ENCODE measurements around the gene RAB17.

GRCh38 chr2:237306879-237307331 is 107.1 kb downstream of the COL6A3 start:
- PRO-cap: no peak
- RRBS: no CpG with 5 or more reads among the region's 5 CpGs

DNA sequence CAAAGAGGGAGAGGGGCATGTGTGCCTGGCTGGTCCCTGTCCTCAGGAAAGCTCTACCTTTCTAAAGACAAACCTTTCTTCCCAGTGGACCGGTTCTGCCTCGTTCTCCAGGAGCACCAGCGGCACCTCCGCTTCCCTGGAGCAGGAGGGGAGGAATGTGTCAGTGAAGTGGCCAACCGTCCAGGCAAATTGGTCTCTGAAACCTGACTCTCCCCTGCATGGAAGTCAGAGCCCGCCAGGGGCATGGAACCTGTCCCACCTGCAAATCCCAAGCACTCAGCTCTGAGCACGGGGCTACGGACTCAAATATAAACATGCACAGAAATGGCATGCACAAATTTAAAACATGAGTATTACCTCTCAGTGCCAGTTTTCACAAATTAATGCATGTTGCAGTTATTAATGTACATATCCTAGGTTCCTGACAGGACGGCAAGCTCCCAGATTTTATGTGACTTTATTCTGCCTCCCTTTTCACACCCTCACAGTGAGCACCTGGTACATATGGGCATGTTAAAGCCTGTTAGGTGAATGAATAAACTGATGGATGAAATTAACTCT is 62.8 kb downstream of the COL6A3 start:
- PRO-cap: no peak
- RRBS: no CpG with 5 or more reads among the region's 9 CpGs

DNA sequence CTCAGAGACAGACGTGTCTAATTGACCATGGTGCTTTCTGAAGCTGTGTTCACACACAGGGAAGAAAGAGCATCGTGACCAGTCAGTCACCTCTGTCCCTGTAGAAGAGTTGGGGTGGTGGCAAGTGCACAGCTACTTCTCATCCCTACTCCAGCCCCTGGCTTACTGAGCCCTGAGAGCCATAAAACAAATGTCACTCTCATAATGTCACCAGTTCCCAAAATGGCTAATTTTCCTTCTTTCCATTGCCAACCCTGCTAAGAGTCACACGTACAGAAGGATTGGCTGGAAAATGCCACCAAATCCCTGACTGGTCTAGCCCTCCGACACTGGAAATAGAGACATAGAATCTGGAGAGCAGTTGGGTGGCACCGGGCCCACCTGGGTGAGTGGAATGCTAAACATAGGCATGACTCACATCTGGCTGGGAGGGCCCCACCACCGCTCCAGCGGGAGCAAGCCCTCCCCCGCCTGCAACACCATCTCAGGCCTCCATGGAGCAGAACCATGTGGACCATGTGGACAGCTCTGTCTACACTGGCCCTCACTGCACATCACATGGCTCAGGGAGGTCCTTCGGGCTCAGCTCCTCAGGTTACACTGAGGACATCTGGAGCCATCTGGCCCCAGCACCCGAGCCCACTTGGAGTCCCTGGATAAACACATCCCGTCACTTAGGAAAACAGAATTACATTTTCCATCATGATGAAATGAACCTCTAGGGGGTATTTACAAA is 31.0 kb upstream of the MLPH start:
- PRO-cap: no peak
- RRBS: no CpG with 5 or more reads among the region's 11 CpGs

- PRO-cap: no peak
- RRBS: no CpG with 5 or more reads among the region's 10 CpGs
Observed at GRCh38 chr2:237489311-237490155, 2.5 kb downstream of the MLPH start.

DNA sequence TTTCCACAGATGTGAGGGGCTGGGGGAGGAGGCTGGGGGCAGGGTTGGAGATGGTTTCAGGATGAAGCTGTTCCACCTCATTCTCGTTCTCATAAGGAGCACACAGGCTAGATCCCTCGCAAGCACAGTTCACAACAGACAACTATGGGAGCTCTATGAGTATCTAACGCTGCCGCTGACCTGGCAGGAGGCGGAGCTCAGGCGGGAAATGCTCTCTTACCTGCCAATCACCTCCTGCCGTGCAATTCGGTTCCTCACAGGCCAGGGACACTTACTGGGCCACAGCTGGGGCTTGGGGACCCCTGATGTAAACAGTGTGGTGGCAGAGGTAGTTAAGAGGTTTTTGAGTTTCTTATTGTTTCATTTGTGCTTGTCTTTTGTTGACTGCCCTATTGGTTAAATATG is 9.9 kb downstream of the MLPH start:
- PRO-cap: no peak
- RRBS: no CpG with 5 or more reads among the region's 8 CpGs

DNA sequence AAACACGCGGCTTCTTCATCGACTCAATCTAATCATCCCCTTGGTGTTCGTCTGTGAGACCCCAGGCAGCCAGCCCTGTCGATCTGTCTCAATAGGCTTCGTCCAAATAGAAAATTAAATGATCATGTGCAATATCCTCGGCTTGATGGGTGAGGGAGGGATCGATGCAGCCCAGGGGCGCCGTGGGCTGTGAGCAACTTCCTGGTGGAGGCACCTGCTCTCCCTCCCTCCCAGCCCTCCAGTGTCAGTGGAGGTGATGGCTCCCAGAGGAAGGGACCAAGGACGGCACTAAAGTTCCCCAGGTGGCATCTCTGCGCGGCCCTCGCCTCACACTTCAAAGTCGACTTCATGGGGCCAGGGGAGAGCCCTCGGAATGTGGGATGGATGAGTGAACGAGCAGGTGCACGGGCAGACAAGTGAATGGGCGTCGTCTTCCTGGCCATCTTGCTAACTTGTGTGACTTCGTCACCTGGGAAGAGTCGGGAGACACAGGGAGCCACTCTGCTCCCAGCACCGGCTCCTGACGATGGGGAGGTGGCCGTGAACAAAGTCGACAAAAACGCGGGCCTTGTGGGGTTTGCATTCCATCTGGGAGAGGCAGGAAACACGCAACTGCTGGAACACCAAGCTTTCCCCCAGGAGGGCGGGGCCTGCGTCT is 28.7 kb upstream of the PRLH start:
- PRO-cap: no peak
- RRBS: no CpG with 5 or more reads among the region's 31 CpGs

GRCh38 chr2:237541739-237542278 is 24.6 kb upstream of the PRLH start:
- PRO-cap: no peak
- RRBS: no CpG with 5 or more reads among the region's 9 CpGs

- PRO-cap: no peak
- RRBS: no CpG with 5 or more reads among the region's 8 CpGs
Observed at GRCh38 chr2:237546384-237546935, 19.9 kb upstream of the PRLH start.

- PRO-cap: no peak
- RRBS: no CpG with 5 or more reads among the region's 20 CpGs
Observed at GRCh38 chr2:237566697-237567142, 346 bp downstream of the PRLH start.

- PRO-cap: bidirectional peak, plus-strand start at chr2:237590841, minus-strand start at chr2:237590674
- RRBS: 10% methylated on average over 3 of the region's 17 CpGs
Observed at GRCh38 chr2:237589980-237590895, at the start of gene RAB17. Gene RAB17 (minus strand): TSS chr2:237590734.

DNA sequence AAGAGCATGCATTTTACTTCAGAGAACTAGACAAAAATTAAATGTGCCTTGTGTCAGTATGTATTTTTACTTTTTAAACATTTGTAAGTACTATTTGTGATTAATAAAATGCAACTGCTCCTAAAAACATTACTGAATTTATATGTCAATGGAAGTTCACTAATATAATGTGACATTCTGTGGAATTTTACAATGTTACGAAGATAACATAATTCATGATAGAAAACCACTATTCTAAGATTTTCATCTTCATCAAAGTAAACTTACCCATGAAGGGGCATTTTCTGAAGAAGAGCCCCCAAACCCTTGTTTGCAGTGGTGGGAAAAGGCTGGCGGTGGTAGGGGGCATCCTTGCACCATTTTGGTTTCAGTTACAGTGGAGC is 29.3 kb downstream of the LRRFIP1 start:
- PRO-cap: no peak
- RRBS: no CpG with 5 or more reads among the region's 2 CpGs

GRCh38 chr2:237673089-237674092 is 46.0 kb downstream of the LRRFIP1 start:
- PRO-cap: no peak
- RRBS: no CpG with 5 or more reads among the region's 42 CpGs

- PRO-cap: no peak
- RRBS: no CpG with 5 or more reads among the region's 9 CpGs
Observed at GRCh38 chr2:237677842-237678472, 50.6 kb downstream of the LRRFIP1 start.

GRCh38 chr2:237692659-237693536 is 65.5 kb downstream of the LRRFIP1 start:
- PRO-cap: bidirectional peak, plus-strand start at chr2:237692735, minus-strand start at chr2:237692737; unidirectional peak, minus-strand start at chr2:237692767; bidirectional peak, plus-strand start at chr2:237693426, minus-strand start at chr2:237693291
- RRBS: 3% methylated on average over 10 of the region's 35 CpGs

DNA sequence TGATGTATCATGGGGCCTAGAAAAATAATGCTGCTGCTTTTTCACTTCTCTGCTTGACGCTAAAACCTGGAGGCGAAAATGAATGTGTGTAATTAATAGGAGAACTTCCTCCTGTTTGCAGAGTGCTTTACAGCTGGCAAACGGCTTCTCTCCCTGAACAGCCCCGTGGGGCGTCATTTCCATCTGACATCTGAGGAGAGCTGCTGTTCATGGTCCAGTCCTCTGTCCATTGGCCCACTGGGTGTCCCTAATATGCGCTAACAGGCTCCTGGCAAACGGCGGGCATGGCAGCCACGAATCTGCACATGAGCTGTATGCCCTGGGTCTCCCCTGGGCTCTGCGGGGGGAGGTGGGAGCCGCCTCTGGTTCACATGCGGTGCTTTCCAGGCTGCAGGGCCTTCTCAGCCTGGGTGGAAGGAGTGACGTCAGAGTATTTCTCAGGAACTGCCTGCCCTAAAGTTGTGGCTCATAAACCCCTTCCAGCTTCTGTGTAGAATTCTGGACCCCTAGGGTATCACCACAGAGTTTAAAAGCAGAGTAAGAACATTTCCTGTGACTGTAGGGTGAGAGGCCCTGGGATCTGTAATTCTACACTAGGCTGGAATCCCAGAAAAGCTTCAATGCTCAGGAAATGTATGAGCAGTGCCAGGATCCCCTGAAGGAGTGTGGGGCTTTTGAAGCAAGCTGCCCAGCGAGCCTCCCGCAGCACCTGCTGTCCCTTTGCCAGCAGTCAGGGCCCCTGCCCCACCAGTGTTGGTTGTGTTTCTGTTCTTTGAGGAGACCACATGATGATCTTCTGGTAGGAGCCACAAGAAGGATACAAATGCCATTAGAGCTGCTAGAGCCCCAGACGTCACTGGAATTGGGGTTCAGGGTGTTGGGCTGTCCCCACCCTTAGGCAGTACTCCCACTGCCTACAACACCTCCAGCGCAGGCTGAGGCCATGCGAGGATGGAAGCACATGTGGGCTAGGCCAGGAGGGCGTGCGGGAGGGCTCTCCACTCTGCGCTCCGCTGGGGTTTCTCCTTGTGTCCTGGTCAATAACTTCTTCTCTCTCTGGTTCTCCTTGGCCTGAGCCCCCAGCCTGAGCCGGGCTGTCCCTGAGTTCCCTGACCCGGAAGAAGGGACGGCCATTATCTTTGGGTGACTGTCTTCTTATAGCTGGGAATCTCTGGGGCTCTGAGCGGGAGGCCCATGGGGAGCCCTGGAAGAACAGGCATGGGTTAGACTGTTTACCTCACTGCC is 73.5 kb downstream of the LRRFIP1 start:
- PRO-cap: no peak
- RRBS: no CpG with 5 or more reads among the region's 26 CpGs

DNA sequence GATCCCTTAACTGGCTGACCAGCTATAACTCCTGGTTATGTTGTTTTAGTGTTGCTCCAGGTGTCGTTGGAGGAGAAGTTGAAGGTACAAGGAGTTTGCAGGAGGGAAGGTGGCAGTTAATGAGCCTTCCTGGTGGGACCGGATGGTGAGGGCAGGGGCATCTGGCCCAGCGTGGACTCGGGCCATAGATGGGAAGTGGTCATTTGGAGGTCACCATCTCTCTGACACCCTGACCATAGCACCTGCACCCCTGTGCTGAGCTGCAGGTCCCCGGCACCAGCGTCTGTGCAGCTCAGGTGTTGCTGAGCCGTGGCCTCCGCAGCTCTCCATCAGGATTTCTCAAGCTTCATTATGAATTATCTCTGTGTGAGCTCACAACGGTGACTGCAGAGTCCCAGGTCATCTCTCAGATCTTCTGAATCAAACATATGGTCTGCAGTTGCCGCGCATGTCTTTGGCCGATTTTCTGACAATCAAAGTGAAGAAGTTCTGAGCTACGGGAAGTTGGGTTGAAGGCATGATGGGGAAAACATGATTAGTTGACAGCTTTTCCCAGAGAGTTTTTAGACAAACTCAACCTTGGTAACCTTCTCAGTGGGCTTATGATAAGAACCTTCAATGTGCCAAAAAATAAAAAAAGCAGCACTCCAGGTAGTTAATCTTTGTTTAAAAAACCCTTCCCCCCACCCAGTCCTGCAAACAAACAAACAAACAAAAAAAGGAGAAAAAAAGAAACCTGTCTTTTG is 51.2 kb upstream of the RBM44 start:
- PRO-cap: no peak
- RRBS: no CpG with 5 or more reads among the region's 13 CpGs

DNA sequence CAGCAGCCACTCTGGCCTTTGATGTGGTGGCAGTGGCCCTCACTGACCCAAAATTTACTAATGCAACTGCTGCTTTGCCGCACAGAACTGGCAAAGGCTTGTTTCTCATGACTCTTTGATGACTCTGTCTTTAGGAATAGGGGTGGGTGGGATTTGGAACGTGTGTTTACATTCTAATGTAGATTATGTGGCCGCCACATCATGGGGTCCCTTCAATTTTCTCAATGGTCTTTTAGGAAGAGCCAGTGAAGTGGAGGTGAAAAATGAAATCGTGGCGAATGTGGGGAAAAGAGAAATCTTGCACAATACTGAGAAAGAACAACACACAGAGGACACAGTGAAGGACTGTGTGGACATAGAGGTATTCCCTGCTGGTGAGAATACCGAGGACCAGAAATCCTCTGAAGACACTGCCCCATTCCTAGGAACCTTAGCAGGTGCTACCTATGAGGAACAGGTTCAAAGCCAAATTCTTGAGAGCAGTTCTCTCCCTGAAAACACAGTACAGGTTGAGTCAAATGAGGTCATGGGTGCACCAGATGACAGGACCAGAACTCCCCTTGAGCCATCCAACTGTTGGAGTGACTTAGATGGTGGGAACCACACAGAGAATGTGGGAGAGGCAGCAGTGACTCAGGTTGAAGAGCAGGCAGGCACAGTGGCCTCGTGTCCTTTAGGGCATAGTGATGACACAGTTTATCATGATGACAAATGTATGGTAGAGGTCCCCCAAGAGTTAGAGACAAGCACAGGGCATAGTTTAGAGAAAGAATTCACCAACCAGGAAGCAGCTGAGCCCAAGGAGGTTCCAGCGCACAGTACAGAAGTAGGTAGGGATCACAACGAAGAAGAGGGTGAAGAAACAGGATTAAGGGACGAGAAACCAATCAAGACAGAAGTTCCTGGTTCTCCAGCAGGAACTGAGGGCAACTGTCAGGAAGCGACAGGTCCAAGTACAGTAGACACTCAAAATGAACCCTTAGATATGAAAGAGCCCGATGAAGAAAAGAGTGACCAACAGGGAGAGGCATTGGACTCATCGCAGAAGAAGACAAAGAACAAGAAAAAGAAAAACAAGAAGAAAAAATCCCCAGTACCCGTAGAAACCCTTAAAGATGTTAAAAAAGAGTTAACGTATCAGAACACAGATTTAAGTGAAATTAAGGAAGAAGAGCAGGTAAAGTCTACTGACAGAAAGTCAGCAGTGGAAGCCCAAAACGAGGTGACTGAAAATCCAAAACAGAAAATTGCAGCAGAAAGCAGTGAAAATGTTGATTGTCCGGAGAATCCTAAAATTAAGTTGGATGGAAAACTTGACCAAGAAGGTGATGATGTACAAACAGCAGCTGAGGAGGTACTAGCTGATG is 35.7 kb upstream of the RBM44 start:
- PRO-cap: no peak
- RRBS: no CpG with 5 or more reads among the region's 17 CpGs

DNA sequence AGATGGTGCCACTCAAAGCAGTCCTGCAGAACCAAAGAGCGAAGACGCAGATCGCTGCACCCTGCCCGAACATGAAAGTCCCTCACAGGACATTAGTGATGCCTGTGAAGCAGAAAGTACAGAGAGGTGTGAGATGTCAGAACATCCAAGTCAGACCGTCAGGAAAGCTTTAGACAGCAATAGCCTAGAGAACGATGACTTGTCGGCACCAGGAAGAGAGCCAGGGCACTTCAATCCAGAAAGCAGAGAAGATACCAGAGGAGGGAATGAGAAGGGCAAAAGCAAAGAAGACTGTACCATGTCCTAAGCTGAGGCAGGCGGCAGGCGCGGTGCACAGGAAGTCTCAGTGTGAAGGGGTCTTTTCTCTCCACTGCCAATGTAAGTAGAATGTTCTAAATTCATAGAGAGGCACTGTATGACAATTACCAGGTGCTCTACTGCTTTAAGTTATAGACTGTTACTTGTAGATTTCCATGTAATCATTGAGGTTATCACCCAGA is 34.7 kb upstream of the RBM44 start:
- PRO-cap: no peak
- RRBS: no CpG with 5 or more reads among the region's 10 CpGs

DNA sequence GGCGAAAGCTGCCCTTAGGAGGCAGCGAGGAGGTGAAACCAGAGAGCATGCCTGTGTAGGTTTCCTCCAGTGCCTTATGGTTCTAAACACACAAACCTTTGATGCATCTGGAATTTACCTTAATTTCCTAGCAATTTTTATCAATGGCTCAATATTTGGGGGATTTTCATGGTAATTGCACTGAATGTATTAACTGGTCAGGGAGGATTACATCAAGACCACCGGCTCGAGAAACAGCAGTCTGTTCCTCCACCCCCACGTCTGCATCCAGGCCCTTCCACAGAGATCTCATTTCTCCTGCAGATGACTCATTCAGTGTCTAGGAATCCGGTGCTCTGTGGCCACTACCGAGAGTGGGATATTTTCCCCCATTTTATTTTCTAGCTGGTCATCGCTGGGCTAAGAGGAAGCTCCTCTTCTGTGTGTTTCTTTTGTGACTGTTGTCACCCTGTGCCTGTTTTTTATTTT is 6.5 kb downstream of the RAMP1 start:
- PRO-cap: no peak
- RRBS: 85% methylated on average over 3 of the region's 8 CpGs

DNA sequence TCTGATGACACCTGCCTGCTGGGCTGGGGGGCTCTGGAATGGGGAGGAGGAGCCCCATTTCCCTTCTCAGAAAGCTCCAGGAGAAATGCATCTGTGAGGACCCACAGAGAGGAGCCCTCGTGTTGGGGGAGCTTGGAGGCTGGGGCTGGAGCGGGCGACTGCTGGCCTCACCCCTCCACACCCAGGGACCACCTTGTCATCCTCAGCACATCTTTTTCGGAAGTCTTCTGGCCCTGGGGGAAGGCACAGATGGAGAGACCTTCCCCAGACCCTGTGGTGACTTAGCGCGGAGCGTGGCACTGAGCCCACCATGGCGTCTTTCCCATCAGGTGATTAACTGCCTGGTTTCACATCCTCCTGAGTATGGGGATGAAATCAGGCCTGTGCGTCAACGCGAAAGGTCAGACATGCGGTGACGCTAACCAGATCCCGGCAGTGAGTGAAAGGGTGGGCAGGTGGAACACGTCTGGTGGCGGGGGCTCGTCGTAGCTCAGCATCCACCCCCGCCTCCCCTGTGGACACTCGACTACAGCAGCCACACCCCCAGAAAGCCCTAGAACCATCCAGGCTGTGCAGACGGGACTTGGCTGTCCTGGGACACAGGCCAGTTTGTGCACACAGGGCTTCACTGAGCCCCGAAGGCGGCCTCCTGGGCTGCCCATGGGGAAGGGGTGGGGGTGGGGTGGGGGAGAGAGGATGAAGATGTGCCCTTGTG is 27.2 kb downstream of the RAMP1 start:
- PRO-cap: no peak
- RRBS: no CpG with 5 or more reads among the region's 23 CpGs